AG09319 (cell line): ENCODE results near the genes SPDYE4, MFSD6L and GAS7.

DNA sequence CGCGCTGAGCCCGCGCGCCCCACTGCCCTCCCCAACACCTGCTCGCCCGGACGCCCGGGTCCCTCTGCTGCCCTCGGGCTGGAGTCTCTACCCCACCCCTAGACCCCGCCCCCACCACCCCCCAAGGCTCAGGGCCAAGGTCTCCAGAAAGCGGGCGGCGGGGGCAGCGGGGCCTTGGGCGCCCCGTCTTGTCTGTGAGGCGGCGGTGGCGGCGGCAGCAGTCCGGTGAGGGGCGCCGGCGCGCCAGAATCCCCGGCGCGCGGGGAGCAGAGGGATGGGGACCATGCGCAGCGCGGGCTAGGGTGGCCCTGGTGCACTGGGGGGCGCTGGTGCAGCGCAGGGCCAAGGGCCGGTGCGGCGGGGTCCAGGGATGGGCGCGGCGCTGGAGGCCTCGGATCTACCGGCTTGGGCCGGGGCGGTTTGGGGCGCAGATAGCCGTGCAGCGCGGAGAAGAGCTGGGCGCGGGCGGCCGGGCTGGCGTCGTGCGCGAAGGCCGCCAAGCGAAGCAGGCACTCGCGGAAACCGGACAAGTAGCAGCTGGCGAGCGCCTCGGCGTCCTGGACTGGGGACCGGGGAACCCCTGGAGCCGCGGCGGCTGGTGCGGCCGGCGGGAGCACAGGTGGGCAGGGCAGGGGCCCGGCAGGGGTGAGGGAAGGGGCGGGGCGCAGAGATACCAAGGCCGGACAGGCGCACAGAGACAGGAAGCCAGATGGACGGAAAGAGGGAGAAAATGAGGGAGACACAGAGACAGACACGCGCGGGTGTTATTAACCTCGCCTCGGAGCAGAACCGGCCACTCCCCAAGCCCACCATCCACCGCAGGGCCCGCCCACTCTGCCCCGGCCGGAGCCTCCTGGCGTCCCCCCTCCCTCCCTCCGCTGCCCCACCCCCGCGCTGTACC, 2.2 kb downstream of the HES7 start:
- RRBS: 2% methylated on average over 56 of the region's 93 CpGs

GRCh38 chr17:8141095-8141651, 11.0 kb downstream of the PER1 start:
- RRBS: no CpG with 5 or more reads among the region's 11 CpGs

GRCh38 chr17:8154966-8155919, 3.0 kb upstream of the PER1 start:
- RRBS: no CpG with 5 or more reads among the region's 15 CpGs

DNA sequence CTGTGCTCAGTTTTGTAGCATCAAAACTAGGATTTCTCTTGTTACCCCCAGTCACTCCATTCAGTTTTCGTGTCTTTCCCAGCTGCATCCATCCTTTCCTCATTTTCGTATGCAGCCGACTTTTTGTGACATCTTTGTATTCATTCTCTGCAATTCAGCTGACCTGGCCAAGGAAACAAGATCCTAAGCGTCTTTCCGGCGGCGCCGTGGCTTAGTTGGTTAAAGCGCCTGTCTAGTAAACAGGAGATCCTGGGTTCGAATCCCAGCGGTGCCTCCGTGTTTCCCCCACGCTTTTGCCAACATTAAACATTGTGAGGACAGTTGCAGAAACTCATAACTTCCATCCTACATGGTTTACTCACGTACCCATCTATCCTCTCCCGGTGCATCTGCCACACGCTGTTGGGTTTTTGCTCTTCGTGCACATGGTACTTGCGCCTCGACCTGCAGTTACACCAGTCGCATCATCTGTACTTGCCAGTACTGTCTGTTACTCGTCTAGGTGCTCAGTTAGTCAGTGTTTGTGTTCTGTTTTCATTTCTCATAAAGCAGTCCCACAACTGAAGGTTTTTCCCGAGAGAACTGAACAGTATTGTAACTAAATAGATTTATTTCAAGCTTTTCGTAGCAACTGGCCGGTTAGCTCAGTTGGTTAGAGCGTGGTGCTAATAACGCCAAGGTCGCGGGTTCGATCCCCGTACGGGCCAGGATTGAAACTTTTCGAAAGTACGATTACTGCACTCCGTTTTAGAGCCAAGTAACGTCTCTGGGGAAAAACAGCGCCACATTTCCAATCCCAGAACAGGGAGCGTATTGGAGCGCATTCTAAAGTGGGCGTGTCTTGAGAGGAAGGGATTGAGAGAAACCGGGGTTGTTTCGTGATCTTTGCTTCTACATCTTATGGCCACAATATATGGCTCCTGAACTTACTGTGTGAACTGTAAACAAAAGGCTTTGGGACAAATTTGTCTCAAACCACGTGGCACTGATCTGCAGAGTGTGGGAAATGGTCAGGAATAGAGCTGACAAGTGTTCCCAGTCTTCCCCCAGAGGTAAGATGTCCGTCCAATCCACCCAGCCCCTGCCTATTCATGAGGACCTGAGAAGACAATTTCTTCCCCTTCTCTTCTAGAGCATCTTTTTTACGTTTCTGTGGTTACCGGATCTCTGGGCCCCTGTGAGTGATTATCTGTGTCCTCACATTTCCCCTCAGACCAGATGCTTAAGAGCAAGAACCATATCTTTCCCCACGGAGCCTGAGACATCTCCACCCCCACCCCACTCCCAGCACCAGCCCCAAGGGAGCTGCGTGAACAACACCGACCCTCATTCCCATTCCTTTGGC, 2.5 kb downstream of the BORCS6 start:
- RRBS: no CpG with 5 or more reads among the region's 48 CpGs

GRCh38 chr17:8338181-8338804, 1.3 kb upstream of the ODF4 start:
- RRBS: no CpG with 5 or more reads among the region's 10 CpGs

GRCh38 chr17:8420234-8420434, 15.6 kb upstream of the NDEL1 start:
- RRBS: no CpG with 5 or more reads among the region's 1 CpG

- RRBS: no CpG with 5 or more reads among the region's 14 CpGs
Observed at GRCh38 chr17:8758312-8758940, at the start of gene SPDYE4. TSS of gene SPDYE4 (minus strand) at chr17:8758546.

DNA sequence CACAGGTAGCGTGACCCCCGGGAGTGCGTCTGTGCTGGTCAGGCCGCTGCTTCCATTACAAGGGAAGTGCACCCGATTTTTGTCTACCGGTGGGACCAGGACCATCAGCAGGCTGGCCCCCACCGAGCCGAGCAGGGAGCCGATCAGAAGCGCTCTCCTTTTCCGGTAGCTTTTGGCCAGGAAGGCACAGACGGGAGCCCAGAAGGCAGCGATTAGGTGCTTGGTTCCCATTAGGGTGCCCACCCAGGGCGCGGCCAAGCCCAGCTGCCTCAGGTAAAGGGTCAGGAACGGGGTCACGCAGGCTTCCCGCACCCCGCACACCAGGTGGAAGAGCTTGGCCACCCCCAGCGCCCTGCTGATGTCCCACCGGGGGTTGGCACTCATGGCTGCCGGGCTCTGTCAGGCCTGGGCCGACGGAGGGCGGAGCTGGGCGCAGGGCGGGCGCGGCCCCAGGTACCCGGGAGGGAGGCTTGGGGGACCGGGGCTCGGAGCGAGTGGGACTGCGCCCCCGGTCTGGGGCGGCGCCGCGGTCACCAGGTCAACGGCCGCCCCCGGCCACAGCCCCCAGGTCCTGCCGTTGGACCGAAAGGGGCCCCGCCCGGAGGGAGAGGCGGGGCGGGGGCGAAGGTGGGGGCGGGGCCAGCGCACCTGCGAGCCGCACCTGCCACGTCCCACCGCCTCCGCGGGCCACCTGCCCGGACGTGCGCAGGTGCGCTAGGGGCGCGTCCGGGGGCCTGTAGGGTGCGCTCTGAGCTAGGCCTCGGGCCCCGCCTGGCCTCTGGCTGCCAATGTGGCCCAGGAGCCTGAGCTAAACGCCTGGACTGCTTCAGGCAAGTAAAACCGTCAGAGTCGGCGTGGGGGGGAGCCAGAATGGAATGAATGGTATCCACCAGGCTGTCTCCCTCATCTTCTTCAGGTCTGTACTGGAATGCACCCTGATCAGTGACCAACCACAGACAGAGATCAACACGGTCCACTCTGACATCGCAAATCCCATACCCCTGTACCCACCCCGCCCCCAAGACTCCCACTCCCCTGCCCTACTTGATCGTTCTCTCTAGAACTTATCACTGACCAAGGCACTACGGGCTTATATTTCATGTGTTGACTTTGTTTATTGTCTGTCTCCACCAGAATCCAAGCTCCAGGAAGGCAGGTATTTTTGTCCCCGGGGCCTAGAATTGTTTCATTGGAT, at the start of gene MFSD6L:
Gene MFSD6L (minus strand): TSS at position 629 of the 1,195 bp plus-strand sequence.
- RRBS: 13% methylated on average over 29 of the region's 77 CpGs

DNA sequence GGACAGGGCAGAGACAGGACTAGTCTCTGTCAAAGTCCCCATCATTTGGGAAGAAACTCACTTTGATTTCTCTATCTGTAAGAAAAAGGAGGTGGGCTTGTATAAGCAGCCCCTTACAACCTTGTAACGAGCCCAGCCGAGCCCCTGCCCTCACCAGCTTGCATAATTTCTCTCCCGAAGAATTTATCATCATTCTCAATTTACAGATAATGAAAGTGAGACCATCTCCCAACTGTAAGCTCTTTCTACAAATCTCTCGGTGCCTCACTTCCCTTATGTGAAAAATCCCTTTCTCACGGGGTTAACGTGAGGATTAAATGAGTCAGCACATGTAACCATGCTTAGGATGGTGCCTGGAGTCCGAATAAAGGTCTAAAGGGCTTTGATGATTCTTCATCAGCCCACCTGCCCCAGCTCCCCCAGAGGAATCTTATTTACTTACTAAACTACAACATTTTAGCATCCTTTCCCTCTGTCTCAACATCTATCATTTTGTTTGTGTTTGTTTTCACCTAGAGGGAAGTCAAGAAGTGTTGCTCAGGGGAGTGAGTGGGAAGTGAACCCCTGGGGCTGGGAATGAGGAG, 24.8 kb upstream of the PIK3R6 start:
- RRBS: no CpG with 5 or more reads among the region's 7 CpGs

DNA sequence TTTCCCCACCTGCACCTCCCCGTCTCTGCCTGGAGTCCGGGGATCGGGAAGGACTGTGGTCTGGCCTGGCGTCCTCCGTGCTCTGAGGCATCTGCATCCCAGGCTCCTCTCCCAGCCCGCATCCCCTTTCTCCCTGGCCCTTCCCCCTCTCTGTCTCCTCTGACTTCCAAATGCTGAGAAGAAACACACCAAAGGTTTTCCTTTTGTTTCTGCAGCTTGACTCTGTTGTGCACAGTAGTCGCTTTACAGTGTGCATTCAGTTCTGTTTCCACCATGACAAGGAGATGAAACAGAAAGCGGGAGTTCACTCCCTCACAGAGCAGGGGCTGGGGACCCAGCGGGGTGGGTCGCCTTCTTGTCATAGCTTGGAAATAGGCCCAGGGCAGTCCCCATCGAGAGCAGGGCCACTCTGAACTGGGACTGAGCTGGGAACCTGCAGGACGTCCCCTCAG, 27.0 kb upstream of the PIK3R6 start:
- RRBS: no CpG with 5 or more reads among the region's 12 CpGs

GRCh38 chr17:9095363-9095585, 74.0 kb downstream of the NTN1 start:
- RRBS: no CpG with 5 or more reads among the region's 2 CpGs

GRCh38 chr17:9239138-9239766, 217.9 kb downstream of the NTN1 start:
- RRBS: no CpG with 5 or more reads among the region's 24 CpGs

GRCh38 chr17:9371004-9371455, 204.6 kb downstream of the STX8 start:
- RRBS: no CpG with 5 or more reads among the region's 5 CpGs

DNA sequence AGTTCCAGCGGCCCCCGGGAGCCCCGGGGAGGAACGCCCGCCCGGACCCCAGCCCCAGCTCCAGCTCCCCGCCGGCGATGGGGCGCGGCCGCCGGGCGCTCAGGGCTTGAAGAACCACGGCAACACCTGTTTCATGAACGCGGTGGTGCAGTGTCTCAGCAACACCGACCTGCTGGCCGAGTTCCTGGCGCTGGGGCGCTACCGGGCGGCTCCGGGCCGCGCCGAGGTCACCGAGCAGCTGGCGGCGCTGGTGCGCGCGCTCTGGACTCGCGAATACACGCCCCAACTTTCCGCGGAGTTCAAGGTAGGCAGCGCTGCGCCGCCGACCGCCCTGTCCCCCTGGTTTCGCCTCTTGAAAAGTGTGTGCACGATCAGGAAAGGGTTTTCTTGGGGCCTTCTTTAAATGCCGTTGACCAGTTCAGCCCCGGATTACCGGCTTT, 536 bp downstream of the USP43 start:
- RRBS: no CpG with 5 or more reads among the region's 48 CpGs

- RRBS: no CpG with 5 or more reads among the region's 14 CpGs
Observed at GRCh38 chr17:9979496-9980137, 74.5 kb upstream of the RCVRN start.

GRCh38 chr17:10022218-10022908, 117.3 kb upstream of the RCVRN start:
- RRBS: no CpG with 5 or more reads among the region's 16 CpGs

DNA sequence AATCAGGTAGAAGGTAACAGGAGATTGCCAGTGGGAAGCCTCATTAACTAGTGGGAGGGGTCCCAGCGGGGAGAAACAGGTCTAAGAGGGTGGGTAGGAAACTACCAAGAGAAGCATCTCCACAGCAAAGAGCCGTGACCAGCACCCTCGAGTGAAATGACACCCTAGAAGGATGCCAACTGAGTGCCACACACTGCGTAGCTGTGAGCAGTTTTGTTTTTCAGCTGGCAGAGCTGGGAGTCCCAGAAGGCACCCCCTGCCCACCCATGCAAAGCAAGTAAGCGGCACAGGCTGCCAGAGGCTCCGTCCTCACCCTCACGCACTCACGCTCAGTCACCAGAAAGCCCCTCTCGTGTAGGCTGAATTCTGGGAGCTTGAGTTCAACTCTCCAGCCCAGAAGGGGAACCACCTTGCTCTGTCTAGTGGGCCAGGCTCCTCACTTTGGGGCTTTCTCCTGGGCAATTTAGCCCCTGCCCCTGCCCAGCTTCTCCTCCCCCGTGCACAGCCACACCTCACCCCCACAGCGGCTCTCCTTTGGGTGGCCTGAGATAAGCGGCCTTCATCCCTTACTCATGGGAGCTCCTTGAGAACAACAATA, 146.0 kb downstream of the GAS7 start:
- RRBS: no CpG with 5 or more reads among the region's 12 CpGs

- RRBS: no CpG with 5 or more reads among the region's 5 CpGs
Observed at GRCh38 chr17:10166617-10166963, 31.8 kb downstream of the GAS7 start.

DNA sequence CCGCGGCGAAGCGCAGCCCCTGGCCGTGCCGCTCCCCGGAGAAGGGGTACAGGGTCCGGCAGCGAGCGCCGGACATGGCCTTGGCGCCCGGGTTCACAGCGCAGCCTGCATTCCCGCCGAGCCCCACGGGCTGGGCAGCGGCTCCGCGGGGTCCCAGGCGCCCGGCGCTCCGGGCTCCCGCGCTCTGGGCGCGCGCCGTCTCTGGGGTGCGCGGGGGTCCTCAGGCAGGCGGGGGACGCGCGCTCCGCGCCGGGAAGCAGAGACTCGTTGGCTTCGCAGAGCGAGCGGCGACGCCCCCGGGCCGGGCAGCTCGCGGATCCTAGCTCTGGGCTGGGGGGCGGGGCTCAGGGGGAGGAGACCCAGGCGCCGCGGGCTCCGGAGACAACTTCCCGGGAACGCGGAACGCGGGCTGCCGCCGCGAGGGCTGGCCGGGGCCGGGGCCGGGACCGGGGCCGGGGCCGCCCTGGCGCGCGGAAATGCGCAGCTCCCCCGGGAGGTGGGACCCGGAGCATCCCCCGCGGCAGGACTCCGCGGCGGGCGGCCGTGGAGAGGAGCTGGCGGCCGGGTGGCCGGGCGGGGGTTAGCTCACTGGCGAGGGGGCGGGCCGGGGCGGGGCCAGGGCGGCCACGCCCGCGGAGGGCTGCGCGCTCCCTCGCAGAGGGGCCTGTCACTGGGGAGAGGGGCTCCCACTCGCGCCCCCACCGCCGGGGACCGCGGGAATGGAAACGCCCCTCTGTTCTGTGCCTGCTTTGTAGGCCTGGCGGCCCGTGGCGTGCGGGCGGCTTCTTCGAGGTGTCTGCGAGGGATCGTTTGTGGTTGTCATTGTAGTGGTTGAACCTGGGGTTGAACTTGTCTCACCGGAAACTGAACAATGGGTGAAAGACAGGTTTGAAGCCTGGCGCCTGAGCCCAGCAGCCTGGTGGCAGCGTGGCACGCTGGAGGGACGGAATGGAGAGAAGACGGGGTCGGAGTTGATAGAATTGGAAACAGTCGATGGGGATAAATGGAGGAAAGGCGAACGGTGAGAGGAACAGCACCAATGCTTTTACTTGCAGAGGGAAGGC, at the start of gene GAS7:
Gene GAS7 (minus strand): TSS at position 292 of the 1,064 bp plus-strand sequence.
- RRBS: 1% methylated on average over 70 of the region's 121 CpGs

- RRBS: no CpG with 5 or more reads among the region's 2 CpGs
Observed at GRCh38 chr17:10289975-10290464, 82.8 kb downstream of the MYH13 start.